Mesenteric fat pad (tissue), 1 donor: ENCODE data around the gene ACADL.

DNA sequence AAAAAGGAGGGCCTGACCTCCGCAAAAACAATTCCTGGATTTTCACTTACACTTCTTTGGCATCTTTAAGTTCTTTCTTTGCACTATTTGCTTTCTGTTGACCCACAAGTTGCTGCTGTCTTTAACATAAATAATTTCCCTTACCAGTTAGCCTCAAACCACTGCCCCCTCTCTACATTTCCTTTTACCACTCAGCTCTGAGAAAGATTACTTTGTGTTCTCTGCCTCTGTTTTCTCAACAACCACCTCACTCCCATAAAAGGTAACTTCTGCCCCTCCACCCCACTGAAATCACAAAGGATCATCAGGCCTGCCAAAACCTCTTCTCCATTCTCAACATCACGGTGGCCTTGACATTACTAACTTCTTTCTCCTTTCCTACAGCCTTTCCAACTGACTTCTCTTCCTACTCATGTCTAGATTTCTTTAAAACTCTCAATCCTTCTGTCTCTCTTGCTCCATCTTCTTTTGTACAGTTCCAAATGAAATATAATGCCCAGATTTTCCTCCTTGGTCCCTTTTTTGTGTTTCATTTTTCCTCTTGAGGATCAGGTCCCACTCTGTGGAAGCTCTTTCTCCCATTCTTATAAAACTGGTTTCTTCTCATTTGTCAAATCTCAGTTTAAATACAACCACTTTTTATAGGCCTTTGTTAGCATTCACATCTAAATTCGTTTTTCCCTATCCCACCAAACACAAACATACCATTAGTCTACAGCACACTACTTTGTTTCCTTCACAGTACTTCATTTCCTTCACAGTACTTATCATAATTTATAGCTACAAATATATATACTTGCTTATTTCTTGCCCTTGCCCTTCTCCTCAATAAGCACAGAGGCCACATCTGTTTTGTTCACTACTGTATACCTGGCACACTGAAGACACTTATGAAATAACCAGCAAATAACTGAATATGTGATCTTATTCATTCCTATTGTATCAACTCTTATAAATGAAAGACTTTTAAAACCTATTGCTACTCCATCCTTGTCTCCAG is 9.9 kb downstream of the ACADL start:
- PRO-cap: no peak

DNA sequence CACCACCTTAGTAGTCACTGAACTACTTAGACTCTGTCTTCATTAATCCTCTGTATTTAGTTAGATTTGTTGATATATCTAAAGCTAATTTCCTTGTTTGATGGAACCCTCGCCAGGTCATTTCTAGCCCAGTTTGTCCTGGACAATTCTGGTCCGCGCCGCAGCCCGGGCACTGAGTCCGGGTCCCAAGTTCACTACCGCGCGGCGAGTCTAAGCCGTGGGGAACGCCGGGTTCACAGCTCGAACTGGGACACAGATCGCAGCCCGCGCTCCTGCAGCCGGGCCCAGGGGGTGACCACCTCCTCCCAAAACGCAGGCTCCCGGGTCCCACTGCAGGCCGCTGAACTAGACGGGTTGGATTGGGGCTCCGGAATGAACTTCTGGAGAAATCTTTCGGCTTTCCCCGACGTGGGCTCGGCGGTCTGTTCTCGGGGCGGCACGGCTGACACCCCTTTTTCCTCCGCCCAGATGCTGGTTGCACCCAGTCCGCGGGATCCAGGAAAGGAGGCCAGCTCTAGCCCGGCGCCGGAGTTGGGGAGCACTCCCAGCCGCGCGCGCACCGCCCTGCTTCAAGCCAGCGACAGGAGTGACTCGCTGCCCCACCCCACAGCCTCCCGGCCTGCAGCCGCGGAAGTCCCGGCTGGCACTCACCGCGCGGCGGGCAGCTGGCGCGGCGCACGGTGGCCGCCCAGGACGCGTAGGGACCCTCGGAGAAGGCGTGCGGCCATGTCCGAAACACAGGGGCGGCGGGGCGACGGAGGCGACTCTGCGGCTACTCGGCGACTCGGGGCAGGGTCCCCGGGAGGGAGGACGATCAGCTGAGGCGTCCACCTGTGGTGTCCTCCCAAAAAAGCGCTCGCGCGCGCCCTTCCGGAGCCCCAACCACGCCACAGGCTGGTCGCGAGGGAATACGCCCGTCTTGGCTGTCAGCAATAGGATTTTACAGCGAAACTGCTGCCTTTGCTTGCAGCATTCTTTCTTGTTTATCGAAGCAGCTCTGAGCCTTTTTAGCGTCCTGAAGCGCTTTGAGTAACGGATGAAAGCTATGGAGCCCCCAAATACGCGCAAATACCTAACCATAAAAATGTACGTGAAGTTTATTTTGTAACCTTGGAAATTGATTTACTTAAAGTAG is at the start of gene ACADL:
Gene ACADL, minus strand, starts transcription at position 912 of the 1,135 bp plus-strand sequence.
- PRO-cap: no peak

GRCh38 chr2:210562040-210562457 is 5.7 kb downstream of the CPS1 start:
- PRO-cap: no peak

- PRO-cap: no peak
Observed at GRCh38 chr2:210630852-210631285, 74.5 kb downstream of the CPS1 start.

GRCh38 chr2:210670984-210671485 is 114.6 kb downstream of the CPS1 start:
- PRO-cap: no peak

DNA sequence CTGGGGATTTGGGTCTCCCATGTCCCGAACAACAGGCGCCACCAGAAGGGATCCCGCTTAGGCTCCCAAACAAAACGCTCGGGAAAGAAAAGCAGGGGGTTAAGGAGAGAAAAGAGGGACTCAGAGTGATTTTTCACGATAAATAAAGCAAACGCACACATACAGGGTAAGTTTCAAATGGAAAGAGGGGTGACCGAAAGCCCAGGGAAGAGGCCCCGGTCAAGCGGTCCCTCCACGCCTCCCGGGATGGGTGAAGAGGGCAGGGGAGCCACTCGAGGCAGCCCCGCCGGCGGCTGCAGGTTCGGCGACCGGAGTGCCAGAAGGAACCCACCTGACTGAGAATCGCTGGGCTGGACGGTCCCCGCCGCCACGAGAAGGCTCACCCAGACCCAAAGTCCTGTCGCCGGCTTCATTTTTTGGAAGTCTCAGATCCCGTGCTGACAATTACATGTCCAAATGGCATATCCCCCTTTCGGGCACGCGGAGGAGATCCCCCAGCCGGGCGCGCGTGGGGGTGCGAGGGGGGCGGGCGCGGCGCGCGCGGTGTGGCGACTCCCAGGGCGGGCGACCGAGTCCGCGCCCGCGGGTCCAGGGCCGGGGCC is 383 bp downstream of the ERBB4 start:
- PRO-cap: no peak

GRCh38 chr2:213104451-213104994 is 46.9 kb downstream of the IKZF2 start:
- PRO-cap: no peak

GRCh38 chr2:213147430-213148130 is 3.8 kb downstream of the IKZF2 start:
- PRO-cap: no peak

GRCh38 chr2:213188979-213189990 is 37.9 kb upstream of the IKZF2 start:
- PRO-cap: no peak

- PRO-cap: no peak
Observed at GRCh38 chr2:215314807-215315587, 3.1 kb downstream of the ATIC start.

- PRO-cap: no peak
Observed at GRCh38 chr2:215367851-215368132, 55.9 kb downstream of the ATIC start.

GRCh38 chr2:215375187-215375576 is 60.7 kb downstream of the FN1 start:
- PRO-cap: no peak

DNA sequence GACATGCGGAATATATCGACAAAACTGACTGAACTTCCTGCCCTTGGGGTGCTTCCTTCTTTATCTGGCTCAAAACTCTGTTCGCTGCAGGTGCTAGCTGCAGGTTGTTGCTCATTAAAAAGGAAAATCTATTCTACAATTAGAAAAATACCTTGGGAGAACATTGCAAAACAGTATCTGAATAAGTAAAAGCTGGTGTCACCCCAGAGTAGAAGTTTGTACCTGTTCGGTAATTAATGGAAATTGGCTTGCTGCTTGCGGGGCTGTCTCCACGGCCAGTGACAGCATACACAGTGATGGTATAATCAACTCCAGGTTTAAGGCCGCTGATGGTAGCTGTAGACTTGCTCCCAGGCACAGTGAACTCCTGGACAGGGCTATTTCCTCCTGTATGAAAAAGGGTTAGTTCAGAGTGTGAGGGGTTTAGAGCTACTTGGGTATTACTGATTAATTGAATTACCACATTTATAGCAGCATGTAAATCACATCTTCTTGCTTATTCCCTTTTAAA is 52.0 kb downstream of the FN1 start:
- PRO-cap: no peak

DNA sequence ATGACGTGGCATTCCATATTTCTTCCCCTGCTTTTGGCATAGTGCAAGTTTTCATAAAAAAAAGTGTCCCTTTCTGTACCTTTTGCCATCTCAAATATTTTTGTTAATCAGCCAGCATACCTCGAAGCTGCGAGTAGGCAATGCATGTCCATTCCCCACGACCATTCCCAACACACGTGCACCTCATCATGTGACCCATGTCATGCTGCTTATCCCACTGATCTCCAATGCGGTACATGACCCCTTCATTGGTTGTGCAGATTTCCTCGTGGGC is 14.0 kb downstream of the FN1 start:
- PRO-cap: no peak

GRCh38 chr2:215423149-215423989 is 12.5 kb downstream of the FN1 start:
- PRO-cap: no peak

DNA sequence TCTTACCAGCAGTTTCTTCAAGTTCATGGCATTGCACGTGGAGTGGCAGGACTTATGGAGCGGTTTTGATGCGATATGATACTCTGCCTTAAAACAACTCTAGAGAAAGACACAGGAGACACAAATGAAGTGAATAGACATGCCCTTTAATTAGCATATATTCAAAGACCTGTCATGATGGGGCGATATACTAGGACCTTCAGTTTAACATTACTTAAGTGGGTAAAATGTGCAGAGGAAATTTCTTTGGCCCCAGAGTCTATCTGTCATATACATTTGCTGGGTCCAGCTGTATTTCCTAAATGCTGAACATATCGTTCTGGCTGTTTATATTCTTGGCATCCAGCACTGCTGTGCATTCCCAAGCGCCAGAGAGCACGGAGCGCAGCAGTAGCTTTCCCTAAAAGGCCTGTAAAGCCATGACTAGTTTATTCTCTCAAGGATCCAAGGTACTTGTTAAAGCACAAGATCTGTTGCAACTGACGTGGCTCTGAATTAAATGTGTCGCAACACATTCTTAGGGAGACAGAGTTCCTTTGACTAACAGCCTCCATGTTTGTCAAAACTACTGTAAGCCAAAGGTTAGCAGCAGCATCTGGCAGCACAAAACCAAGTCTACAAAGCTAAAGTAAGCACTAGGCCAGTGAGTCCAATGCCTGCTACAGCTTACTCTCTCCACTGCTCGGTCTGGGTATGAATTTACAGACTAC is 188.4 kb upstream of the FN1 start:
- PRO-cap: no peak

DNA sequence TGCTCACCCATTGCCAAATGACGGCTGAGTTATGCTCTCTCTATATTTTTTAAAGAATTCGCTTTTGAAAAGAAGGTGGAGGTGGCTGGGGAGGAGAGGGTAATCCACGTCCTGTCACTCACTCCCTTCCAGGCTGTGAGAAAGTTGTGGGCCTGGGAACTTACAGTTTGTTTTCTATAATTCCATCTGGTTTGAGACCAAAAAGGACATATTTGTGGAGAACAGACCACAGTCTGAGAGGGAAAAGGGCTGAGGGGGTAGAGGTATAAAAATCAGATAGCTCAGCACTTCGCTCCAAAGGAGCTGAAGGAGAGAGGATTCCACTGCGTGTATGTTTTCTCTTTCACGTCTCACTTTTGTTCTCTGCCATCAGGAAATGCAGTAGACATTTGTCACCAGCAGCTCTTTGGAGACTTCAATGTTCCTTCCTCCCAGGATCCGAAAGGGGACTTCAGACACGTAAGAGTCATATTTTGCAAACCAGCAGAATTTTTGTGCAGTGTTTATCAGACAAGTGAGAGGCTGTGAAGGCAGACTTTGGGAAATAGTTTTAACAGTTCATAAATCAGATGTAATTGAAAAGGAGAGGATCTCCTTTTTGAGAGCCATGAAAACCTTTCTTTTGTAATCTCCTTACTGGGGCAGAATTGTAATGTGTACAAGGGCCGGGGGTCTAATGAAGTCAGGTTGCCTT is 282.1 kb upstream of the FN1 start:
- PRO-cap: no peak

DNA sequence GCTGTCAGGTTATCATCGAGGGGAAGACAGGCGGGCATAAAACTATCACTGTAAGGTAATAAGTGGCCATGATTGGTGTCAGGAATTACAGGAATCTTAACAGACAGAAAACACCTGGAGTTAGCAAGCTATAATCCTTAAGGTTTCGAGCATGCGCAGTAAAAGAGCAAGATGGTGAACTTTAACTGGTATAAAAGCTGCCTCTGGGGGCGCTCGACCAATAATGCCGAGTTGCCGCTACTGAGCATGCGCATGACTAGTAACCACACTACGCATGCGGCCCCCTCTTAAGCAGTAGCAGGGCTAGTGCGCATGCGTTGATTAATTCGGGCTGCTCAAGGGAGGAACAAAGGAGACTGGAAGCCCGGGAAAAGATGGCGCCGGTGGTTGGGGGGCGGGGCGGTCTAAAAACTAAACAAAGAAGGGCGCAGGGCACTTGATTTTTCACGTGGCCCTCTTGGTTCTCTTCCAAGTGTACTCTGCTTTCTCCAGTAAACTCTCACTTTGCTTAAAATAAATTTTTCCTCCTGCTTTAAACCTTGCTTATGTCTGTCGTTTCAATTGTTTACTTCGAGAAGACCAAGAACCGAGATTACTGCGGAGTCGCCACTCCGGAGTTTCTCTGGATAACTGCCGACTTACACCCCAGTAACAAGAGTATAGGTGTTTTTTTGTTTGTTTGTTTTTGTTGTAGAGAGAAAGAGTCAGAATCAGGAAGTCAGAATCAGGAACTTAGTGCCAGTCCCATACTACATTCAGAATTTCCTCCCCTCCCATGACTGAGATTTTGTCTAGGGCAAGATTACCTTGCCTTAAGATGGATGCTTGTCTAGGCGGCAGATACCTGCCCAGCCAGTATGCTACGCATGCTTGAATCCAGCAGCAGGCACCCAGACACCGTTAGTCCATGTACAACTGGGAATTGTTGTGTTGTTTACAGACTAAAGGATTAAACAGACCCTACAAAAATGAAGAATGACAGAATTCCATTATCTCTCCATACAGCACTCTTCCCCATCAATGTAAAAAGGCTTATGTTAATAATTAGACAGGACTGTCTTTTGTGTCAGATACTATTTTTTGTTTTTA is 5.8 kb downstream of the XRCC5 start:
- PRO-cap: no peak

- PRO-cap: no peak
Observed at GRCh38 chr2:216499671-216500628, 1.3 kb downstream of the RPL37A start.

- PRO-cap: no peak
Observed at GRCh38 chr2:216571516-216571742, 61.8 kb upstream of the IGFBP2 start.